AG09309 (cell line): ENCODE measurements around a stretch of chr9.

GRCh38 chr9:134318709-134319153 lies 7.5 kb upstream of the RXRA start:
- RRBS, result no CpG with 5 or more reads among the region's 8 CpGs

DNA sequence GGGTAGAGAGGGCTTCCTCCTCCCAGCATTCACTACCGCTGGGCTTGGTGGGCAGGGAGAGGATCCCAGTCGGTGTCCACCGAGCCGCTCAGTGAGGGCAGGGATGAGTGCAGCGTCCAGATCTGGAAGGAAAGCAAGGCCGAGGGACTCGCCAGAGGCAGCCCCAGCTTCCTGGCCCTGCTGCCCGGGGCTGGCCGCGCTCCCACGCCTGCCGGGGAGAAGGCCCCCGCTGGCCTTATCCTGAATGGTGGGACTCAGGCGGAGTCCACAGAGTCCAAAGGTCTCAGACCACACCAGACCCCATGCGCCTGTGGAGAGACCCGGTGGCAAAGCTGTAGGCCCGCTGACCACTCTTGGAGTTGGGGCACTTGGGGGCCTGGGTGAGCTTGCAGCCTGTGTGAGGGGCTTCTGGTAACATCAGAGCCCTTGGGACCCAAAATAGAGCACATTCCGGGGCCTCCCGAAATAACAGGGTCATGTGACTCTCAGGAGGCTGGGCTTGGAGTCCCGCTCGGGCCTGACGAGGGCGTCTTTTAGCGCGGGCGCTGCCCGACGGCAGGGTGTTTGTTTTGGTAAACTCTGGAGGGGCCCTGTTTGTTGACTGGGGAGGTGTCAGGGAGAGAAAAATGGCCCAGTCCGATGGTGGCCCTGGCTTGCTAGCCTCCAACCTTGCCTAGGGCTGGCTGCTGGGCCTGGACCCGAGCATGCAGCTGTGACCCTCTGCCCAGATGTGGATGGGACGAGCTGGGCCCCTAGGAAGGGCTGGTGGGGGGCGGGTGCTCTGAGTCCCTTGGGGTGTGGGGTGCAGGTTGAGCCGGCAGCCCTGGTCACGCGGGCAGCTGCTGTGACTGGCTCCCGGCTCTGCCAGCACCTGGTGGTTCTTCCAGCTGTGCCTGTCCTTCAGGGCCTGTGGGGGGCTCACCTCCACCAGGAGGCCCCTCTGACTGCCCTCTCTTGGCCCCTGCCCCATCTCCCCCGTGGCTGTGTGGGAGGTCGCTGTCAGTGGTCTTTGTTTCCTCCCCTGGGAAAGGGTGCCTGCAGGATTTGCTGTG lies 2.9 kb downstream of the RXRA start:
- RRBS, result 29% methylated on average over 6 of the region's 38 CpGs

GRCh38 chr9:134334970-134335648 lies 8.9 kb downstream of the RXRA start:
- RRBS, result no CpG with 5 or more reads among the region's 6 CpGs

GRCh38 chr9:134339141-134340146 lies 13.2 kb downstream of the RXRA start:
- RRBS, result no CpG with 5 or more reads among the region's 24 CpGs

DNA sequence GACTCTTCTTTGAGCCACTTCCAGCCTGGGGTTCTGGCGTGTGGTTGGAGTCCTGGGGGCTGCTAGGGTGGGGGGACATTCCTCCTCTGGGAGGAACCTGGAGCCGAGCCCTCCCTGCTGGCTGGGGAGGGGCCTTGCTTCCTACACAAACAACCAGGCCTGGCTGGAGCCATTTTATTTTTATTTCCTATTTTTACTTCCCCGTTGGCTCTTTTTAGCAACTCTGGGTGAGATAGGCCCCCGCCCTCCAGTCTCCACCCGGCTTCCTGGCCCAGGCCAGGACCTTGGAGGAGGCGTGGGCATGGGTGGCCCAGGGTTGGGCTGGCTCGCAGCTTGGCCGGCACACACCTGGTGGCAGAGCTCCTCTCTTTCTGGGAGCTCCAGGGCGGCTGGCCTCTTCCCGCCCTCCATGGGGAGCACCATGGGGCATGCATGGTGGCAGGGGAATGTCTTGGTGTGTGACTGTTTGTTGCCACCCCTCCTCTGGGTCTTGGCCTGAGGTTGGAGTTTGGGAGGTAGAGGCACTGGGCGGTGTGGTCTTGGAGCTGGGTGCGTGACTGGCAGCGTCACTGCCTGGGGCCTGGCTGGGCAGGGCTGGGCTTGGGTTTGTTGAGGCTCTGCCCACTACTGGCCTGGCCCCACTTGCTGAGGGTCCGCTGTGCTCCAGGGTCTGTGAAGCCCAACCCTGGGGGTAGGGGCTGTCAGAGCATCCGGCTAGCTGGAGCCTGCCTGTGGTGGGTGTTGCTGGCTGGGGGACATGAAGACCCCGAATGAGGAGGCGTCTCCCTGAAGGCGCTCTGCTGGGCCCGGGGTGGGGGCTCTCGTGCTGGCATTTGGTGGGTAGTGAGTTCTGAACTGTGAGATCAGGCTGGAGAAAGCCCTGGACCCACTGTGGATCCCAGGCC lies 15.3 kb downstream of the RXRA start:
- RRBS, result 75% methylated on average over 5 of the region's 20 CpGs

DNA sequence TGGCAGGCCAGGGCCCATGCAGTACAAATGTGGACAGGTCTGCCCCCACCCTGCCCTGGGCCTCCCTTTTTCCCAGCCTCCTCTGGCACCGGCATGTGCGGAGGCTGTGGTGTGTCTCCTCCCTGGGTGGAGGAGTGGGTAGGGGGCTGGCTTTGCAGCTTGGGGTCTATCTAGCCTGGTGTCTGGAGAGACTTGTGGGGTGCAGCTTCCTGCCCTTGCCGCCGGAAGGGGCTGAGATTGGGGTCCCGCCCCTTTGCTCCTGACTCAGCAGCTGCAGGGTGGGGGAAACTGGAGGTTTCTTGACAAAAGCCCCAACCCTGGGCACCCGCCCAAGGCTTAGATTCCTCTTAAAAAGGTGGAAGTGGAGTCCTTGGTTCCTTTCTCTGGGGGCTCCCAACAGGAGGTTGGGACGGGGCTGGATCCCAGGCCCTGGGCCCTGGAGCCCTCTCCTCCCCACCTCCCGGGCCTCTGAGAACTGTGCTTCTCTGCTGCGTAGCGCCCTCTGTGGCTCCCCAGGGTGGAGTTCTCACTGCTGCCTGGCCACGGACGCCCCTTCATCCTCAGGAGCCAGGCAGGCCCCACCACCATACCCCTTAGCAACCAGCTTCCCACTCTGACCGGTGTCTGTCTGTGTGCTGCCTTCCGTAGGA lies 18.0 kb downstream of the RXRA start:
- RRBS, result no CpG with 5 or more reads among the region's 14 CpGs

DNA sequence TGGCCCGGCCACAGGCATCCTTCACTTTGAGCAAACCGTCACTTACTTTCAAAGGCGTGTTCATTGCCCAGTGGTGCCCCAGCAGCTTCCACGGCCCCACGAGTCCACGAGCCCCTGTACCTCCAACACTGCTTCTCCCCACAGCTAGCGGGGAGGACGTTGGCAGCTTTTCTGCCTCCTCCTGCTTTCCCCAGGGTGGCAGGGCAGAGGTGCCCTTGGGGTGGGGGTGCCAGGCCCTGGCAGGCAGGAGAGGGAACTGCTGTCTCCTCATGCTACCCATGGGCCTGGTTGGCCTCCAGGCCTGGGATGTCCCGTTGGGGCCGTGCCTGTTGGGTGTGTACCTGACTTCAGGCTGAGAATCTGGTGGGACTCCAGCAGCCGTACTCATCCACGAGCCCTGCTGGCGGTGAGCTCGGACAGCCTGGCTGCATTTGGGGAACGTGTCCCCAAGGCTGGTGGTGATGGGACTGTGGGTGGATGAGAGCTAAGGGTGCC lies 27.3 kb downstream of the RXRA start:
- RRBS, result no CpG with 5 or more reads among the region's 15 CpGs

DNA sequence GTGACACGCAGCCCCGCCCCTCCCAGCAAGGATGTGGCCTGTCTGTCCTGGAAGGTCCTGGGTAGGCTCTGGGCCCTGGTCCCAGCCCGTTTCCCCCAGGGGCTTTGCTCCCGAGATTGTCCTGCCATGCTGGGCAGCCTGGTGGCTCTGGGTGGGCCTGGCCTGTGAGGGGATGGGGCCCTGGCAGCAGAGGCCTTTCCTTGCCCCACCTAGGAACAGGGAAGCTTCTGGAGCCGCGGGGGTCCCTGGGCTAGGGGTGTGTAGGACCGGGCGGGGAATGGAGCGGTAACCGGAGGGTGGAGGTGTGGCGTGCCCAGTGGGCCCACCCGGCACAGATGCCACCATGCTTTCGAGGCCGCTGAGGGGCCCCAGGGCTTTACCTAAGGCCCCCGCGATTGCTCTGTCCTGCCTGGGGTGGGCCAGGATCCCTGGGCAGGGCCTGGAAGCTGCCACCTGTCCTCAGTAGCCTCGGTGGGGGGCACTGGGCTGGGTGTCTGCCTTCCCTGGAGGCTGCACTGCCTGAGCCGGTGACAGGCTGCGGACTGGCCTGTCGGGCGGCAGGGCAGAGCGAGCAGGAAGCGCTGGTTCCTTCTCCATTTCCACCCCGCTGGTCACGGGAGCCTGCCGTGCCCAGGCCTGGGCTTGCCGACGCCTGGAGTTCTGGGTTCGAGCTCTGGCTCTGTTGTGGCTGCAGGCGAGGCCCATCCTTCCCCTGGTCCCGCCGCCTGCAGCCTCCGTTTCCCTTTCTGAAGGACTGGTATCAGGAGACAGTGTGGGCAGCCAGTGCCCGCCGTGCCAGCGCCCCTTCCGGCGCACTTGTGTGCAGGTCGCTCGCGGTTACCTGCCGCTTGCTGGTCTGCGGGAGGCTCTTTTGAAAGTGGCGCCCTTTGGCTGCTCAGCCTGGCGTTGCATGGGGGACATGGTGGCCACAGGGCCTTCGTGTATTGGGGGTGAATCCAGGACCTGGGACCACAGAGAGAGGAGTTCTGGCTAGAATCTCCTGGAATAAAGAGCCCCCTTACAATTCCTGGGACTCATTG lies 33.8 kb downstream of the RXRA start:
- RRBS, result 90% methylated on average over 2 of the region's 46 CpGs

DNA sequence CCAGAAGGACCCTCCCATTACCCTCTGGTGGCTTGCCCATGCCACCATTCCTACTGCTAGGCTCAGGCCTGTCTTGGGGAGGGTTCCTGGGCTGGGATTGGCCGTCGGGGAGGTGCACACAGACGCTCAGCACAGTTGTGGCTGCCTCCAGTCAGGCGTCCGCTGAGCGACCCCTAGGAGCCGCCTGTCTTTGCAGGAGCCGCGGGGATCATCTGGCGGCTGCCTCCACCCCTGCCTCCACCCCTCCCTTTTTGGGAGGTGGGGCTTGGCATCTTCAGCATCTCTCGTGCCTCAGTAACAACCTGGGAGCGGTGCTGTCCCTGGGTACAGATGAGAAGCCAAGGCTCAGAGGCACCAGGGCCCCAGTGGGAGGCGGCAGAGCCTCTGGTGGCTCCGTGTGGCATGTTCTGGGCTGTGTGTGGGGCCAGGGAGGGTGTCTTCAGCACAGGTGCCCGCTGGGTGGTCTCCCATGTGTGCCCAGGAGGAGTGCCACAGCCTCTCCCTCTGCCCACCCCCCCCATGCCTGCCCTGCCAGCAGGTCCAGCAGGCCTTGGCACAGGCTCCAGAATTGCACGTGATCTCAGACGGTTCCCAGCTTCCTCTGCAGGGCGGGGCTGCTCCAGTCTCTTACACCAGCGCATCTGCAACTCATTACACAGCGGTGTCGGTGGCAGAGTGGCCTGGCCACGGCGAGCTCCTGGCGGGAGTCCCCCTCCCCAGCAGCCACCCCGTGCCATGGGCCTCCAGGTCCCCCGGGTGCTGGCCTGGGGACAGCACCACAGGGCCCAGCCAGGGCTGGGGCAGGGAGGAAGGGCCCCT lies 39.8 kb downstream of the RXRA start:
- RRBS, result no CpG with 5 or more reads among the region's 26 CpGs

DNA sequence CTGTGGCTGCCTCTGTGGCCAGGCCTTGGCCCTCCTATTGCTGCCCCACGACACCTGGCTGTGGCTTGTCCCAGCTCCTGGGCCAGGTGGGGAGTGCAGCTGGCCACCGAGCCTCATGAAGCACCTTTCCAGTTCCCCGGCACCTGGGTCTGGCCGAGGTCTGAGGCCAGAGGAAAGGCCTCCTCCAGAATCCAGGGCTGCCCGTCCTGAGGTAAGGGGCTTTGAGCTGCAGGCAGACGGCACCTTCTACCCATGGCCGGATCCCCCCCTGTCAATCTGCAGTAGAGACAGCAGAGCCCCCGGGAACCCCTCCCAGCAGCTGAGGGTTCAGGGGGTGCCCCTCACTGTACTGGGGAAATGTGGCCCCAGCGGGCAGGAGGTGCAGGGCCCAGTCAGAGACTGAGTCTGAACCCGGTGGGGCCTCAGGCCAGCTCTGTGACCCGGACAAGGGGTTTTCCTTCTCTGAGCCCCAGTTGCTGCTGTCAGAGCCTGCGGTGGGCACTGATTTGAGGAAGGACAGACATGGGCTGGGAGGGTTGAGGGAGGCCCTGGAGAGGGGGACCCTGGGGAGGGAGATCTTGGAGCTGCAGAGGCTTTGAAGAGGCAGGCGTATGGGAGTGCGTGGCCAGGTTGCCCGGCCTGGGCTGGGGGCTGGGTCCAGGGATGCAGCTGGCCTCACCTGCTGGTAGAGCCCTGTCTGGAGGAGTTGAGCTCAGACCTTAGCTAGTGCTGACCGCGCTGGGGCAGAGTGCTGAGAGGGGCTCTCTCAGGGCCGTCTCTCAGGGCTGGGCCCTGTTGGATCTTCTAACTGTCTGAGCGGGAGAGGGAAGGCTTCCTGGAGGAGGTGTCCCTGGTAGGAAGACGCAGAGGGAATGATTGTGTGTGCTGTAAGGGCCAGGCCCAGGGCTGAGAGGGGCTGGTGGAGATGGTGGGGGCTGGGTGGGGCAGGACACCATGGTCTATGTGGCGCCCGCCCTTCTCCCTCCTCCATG lies 54.7 kb downstream of the RXRA start:
- RRBS, result 88% methylated on average over 1 of the region's 22 CpGs

DNA sequence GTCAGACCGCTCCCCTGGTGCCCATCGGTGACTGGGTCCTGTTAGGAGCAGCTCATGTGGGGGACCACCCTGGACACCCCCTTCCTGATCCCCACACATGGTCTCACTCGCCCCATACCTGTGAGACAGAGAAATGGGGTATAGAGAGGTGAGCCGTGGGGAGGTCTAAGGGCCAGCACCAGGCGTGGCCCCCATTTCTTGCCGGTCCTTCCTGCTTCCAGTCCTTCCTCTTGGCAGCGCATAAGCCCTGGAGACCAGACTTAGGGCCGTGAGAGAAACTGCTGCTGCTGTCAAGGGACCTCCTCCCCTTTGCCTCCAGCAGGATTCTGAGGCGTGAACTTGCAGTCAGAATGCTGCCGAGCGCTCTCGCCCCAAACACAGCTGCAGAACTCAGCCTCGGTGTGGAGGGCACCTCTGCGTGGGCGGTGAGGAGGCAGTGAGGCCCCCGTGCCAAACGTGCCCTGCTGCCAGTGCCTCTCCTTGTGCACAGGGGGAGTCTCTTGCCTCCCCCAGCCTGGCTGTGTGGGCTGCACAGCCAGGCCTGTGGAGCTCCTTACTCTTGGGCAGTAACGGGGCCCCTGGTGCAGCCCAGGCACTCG lies 85.2 kb downstream of the RXRA start:
- RRBS, result no CpG with 5 or more reads among the region's 19 CpGs

GRCh38 chr9:134690789-134691435 lies 49.3 kb downstream of the COL5A1 start:
- RRBS, result no CpG with 5 or more reads among the region's 23 CpGs

GRCh38 chr9:134728190-134728843 lies 86.7 kb downstream of the COL5A1 start:
- RRBS, result no CpG with 5 or more reads among the region's 28 CpGs

GRCh38 chr9:134750466-134751218 lies 109.0 kb downstream of the COL5A1 start:
- RRBS, result no CpG with 5 or more reads among the region's 24 CpGs

DNA sequence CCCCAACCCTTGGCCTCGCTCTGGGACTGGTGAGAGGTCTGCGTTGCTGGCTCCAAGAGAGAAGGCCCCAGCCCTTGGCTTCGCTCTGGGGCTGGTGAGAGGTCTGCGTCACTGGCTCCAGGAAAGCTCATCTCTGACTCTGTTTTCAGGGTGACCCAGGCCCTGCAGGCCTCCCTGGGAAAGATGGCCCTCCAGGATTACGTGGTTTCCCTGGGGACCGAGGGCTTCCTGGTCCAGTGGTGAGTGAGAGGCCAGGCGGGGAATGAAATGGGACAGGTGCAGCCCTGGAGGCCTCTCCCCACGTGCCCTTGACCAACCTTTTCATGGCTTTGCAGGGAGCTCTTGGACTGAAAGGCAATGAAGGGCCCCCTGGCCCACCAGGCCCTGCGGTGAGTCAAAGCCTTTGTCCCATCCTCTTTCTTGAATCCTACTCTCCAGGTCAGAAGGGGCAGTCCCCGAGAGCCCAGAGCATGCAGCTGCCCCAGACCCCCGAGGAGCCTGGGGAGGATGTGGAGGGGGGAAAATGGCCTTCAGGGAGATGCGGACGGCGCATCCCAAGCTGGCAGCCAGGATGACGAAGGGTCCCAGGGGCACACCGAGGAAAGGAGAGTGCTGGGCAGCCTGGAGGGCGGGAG lies 75.7 kb upstream of the FCN2 start:
- RRBS, result no CpG with 5 or more reads among the region's 17 CpGs

- RRBS, result 65% methylated on average over 3 of the region's 34 CpGs
Measured at GRCh38 chr9:134834589-134835412, 45.8 kb upstream of the FCN2 start.

DNA sequence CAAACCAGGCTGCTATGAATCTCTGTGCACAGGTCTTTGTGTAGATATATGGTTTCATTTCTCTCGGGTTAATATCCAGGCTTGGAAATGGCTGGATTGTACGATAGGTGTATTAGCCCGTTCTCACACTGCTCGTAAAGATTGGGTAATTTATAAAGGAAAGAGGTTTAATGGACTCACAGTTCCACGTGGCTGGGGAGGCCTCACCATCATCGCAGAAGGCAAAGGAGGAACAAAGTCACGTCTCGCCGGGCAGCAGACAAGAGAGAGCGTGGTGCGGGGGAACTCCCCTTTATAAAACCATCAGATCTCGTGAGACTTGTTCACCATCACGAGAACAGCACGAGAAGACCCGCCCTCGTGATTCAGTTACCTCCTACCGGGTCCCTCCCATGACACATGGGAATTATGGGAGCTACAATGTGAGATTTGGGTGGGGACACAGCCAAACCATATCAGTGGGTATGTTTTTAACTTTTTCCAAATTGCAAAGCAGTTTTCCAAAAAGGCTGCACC lies 8.2 kb upstream of the FCN2 start:
- RRBS, result no CpG with 5 or more reads among the region's 17 CpGs

- RRBS, result 3% methylated on average over 6 of the region's 40 CpGs
Measured at GRCh38 chr9:135085818-135086765, 1.4 kb upstream of the OLFM1 start.

GRCh38 chr9:135120205-135120723 lies 32.8 kb downstream of the OLFM1 start:
- RRBS, result 43% methylated on average over 13 of the region's 25 CpGs

GRCh38 chr9:135468425-135469360 lies 10.9 kb upstream of the PPP1R26 start:
- RRBS, result 19% methylated on average over 3 of the region's 23 CpGs